ENCODE measurements around a stretch of chr9.

DNA sequence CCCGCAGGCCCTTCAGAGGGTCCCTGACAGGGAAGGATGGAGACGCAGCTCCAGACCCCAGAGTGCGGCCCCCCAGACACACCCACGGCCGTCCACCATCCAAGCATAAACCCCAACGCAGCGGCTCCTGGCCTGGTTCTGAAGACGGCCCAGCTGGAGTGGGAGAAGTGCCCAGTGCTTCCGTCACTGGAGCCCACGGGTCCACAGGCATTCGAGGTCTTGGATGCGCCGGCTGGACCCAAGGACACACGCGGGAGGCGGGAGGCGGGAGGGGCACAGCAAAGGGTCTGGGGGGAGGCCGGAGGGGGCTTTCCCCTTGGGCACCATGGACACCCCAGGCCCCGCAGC, 15.4 kb downstream of the EXD3 start:
- PRO-cap, result no peak

DNA sequence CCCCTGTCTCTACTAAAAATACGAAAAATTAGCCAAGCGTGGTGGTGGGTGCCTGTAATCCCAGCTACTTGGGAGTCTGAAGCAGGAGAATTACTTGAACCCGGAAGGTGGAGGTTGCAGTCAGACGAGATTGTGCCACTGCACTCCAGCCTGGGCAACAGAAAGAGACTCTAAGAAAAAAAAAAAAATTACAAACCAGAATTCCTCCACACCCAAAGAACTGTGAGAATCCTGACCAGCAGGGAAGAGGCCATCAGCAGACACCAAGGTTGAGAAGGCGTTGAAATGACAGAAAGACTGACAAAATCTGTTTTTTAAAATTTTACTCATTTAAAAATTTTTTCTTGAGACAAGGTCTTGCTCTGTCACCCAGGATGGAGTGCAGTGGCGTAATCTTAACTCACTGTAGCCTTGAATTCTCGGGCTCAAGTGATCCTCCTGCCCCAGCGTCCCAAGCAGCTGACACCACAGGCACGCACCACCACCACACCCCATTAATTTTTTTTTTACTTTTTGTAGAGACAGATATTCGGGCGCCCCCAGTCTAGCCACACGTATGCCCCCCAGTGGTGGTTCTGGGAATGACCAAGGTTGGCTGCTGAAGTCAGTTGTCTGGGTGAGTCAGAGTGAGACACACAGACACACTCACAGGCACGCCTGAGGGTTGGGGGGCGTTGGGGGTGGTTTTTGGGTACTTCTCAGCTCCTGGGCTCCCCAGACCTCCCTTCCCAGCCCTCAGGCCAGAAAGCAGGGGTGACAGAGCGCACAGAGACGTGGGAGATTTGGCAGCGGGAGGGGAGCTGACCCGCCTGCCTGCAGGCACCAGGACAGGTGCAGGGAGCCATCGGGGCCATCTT, 4.0 kb upstream of the ENTPD8 start:
- PRO-cap, result no peak

GRCh38 chr9:137575432-137576665, 2.9 kb downstream of the DPH7 start:
- PRO-cap, result no peak

DNA sequence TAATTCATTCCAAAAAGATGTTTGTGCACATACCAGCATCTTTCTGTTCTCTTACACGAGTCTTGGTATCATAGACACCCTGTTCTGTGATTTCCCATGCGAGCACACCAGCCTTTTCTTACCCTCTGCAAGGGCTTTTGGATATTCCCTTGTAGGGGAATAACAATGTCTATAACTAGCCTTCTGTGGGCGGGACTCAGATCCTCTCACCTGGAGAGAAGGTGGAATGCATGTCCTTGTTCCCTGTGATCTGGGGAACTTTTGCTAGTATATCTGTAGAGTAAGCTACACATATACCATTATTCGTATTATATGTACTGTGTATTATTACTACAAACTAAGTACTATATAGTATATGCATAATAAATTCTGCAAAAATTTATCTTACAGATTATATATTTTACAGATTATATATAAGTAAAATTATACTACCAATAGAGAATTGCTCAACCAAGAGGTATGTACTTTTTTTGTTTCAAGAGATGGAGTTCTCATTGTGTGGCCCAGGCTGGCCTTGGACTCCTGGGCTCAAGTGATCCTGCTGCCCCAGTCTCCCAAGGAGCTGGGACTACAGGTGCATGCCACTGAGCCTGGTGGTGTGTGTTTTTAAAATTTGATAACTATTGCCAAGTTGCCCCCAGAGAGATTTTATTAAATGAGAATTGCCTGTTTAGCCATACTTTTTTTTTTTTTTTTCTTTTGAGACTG, 45.0 kb downstream of the EHMT1 start:
- PRO-cap, result no peak

DNA sequence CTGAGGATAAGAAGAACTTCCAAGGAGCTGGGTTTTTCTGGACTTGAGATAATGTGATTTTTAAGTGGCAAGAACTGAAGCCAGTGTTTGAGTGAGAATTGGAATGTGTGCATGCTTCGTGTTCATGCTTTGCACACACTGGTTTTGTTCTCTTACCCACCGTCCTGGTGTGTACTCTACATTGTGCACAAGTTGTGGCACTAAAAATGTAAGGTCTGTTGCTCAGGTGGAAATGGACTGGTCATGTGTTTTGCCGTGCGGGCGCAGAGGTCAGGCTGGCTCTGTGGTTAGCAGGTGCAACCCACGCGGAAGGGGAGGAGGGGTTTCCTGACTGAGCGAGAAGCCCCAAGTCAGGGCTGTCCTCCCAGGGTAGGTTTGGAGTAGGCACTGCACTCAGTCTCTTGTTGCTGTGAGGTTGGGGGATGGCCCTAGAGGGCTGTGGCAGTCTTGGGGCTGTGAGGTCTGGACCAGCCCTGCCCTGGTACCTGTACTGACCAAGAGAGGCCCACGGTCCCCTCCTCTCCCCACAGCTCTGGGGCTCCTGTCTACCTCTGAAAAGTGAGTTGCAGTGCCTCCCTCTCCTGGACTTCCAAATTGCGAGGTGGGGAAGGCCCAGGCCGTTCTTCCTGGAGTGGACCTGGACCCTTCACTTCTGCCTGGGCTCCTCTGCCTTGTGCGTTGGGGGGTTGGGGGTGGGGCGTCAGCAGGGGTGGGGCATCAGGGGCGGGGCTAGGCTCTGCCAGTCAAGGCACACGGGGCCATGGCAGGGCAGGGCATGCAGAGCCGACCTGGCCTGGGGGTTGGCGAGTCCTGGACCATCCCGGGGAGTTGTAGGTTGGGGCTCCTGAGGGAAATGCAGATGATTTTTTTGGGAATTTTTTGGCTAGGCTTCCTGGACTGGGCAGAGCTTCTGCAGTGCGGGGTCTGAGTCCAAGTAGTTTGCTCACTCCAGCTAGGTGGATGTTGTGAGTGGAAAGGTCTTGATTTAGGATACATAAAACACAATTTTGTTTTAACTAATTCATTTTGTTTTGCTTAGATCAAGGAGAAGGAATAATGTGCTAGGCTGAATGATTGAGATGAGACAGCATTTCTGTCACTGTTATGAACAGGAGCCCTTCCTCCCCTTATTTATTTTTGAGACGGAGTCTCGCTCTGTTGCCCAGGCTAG, 86.9 kb downstream of the EHMT1 start:
- PRO-cap, result no peak

DNA sequence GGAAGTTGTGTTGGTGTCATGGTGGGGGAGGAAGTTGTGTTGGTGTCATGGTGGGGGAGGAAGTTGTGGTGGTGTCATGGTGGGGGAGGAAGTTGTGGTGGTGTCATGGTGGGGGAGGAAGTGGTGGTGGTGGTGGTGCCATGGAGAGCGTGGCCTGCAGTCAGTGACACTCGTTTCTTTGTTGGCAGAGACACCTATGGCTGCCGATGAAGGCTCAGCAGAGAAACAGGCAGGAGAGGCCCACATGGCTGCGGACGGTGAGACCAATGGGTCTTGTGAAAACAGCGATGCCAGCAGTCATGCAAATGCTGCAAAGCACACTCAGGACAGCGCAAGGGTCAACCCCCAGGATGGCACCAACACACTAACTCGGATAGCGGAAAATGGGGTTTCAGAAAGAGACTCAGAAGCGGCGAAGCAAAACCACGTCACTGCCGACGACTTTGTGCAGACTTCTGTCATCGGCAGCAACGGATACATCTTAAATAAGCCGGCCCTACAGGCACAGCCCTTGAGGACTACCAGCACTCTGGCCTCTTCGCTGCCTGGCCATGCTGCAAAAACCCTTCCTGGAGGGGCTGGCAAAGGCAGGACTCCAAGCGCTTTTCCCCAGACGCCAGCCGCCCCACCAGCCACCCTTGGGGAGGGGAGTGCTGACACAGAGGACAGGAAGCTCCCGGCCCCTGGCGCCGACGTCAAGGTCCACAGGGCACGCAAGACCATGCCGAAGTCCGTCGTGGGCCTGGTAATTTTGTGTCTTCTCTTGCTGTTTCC, 97.8 kb downstream of the EHMT1 start:
- PRO-cap, result no peak

- PRO-cap, result no peak
Measured at GRCh38 chr9:137720494-137721388, 101.9 kb downstream of the EHMT1 start.

DNA sequence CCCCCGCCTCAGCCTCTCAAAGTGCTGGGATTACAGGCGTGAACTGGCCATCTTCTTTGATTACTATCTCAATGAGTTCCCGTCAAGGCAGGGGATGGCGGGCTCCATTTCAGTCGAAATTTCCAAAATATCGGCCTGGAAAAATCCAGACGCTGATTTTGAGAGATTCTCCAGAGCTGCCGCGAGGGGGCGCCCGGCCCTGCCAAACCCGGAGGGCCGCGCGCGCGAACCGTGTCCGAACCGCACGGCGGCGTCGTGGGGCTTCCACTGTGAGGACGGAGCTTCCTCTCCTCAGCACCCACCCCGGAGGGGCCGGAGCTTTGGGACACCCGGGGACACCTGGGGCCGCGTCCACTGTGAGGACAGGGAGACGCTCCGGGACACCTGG, 269.9 kb downstream of the CACNA1B start:
- PRO-cap, result no peak